Uterus (tissue), 7 donors: ENCODE measurements around the genes TEX101, ZNF575, CADM4, LYPD5 and ZNF112.

DNA sequence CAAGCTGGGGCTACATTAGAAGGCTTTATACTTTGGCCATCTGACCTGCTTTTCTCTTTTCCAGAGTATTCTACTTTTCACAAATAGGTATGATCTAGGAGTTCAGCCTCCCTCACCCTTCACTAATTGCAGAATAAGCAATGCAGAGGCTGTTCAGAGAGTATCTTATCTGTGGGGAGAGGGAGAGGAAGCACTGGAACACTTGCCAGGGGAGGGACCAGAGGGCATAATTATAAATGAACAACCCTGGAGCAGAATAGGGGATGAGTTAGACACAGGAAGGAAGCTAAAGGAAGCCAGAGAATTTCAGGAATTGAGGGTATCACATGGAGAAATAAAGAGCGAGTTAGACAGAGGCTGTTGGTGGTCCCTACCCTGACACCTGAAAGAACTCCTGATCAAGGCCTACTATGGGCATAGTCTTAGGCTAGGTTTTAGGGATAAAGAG, 29.9 kb downstream of the CEACAM1 start:
- PRO-cap, 4 experiments = no peak in any of the 4 experiments
- RAMPAGE, long total RNA, 2 experiments = no peak in any of the 2 experiments
- RRBS = no CpG with 5 or more reads among the region's 1 CpG

DNA sequence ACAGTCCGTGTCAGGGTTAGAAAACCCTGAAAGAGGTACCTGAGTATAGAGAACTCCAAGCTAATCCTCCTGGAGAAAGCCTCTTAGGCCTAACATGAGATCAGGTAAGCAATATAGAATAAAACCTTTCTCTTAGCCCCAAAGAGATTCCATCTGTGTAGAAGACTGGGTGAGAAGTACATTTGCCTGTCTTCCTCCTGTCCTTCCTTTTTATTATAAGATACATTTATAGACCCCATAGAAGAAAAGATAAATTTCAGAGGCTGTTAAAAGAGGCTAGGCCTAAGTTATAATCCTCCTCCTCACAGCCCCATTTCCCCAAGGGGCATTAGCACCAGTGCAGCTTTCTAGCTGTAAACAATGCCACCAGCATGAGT, 20.9 kb downstream of the CEACAM1 start:
- PRO-cap, 4 experiments = no peak in any of the 4 experiments
- RAMPAGE, long total RNA, 2 experiments = no peak in any of the 2 experiments
- RRBS = no CpG with 5 or more reads among the region's 1 CpG

GRCh38 chr19:42529247-42529607, 946 bp upstream of the CEACAM1 start:
- PRO-cap, 4 experiments = no peak in any of the 4 experiments
- RAMPAGE, long total RNA, 2 experiments = no peak in any of the 2 experiments
- RRBS = no CpG with 5 or more reads among the region's 1 CpG

DNA sequence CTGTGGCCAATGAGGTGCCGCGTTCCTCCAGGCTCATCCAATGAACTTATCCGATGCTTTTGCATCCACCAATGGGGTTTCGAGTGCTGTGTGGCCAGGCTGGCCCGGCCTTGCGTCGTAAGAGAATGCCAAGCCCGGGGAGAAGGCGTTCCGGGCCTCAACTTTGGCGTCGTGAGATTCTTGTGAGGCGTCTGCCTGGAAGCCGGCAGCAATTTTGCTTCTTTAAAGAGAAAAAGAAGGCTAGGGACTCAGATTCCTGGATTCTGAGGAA, at the start of gene TEX101:
TSS of gene TEX101 (plus strand) at position 120 of the 271 bp plus-strand sequence.
- PRO-cap, 4 experiments = no peak in any of the 4 experiments
- RAMPAGE, long total RNA, 2 experiments = no peak in any of the 2 experiments
- RRBS = 92% methylated on average over 5 of the region's 14 CpGs

GRCh38 chr19:43464046-43464743, 1.2 kb downstream of the LYPD3 start:
- PRO-cap, 4 experiments = peak in 4 of 4 experiments; most common plus-strand start chr19:43464292 (in 3); most common minus-strand start chr19:43464123 (in 3)
- RAMPAGE, long total RNA, 2 experiments = no peak in any of the 2 experiments
- RRBS = 2% methylated on average over 12 of the region's 37 CpGs

DNA sequence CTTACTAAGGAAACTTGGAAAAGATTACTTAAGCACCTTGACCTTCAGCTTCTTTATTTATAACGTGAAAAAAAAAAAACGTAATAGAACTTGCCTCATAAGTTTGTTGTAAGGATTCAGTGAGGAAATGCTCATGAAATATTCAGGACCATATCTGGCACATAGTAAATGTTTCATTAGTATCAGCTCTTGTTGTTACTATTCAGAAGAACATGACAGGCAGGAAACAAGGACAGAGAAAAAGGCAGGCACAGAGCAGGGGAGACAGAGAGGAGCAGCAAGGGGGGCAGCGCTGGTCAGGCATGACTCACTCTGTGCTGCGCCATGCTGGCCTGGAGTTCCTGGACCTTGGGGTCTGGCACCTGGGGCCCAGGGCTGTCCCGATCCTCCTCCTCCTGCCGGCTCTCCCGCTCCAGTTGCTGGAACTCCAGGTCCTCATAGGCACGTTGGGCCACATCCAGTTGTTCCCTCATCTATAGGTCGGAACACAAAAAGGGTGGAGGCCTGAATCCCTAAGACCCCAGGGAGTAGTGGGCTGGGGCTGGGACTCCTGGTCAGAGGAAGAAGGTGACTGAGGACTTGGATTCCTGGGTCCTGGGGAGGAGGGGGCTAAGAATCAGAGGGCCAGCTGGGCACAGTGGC, 7.6 kb downstream of the PHLDB3 start:
- PRO-cap, 4 experiments = no peak in any of the 4 experiments
- RAMPAGE, long total RNA, 2 experiments = no peak in any of the 2 experiments
- RRBS = no CpG with 5 or more reads among the region's 9 CpGs

DNA sequence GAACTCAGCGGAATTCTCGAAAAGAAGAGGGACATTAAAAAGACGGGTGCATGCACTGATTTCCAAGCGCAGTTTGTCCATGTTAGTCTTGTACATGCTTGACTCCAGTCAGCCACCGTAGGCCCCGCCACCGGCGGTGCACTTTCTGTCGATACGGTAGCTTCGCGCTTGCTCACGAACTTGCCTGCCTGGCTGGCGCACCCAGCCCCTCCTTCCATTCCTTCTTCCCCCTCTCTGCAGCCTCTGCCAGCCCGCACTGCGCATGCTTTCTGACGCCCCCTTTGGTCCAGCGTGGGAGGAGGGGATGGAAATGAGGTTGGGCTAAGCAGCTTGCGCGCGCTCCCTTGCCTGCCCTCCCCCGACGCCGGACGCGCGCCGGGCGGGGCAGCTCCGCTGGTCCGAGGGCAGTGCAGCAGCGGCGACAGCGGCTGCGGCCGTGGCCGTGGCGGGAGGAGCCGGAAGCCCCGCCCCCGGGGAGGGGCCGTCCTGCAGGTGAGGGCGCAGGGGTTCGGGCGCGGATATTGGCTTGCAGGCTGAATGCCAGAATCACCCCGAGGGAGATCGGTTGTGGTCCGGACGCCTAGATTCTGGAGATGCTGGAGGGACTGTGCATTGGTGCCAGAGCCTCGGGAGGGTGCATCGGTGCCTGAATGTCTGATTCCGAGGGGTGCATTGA, at the start of gene ZNF575:
TSS of gene ZNF575 (plus strand) at position 159 of the 676 bp plus-strand sequence.
- PRO-cap, 4 experiments = peak in 4 of 4 experiments; most common plus-strand start position 407 of the sequence (in 3); most common minus-strand start position 147 of the sequence (in 2)
- RAMPAGE, long total RNA, 2 experiments = no peak in any of the 2 experiments
- RRBS = 2% methylated on average over 16 of the region's 53 CpGs

- PRO-cap, 4 experiments = peak in 2 of 4 experiments; most common plus-strand start chr19:43574668 (in 2)
- RAMPAGE, long total RNA, 2 experiments = no peak in any of the 2 experiments
- RRBS = no CpG with 5 or more reads among the region's 6 CpGs
These were observed 969 bp downstream of the XRCC1 start for GRCh38 chr19:43574306-43574810.

- PRO-cap, 4 experiments = no peak in any of the 4 experiments
- RAMPAGE, long total RNA, 2 experiments = no peak in any of the 2 experiments
- RRBS = no CpG with 5 or more reads among the region's 6 CpGs
These were observed 6.8 kb downstream of the IRGQ start for GRCh38 chr19:43588995-43589642.

DNA sequence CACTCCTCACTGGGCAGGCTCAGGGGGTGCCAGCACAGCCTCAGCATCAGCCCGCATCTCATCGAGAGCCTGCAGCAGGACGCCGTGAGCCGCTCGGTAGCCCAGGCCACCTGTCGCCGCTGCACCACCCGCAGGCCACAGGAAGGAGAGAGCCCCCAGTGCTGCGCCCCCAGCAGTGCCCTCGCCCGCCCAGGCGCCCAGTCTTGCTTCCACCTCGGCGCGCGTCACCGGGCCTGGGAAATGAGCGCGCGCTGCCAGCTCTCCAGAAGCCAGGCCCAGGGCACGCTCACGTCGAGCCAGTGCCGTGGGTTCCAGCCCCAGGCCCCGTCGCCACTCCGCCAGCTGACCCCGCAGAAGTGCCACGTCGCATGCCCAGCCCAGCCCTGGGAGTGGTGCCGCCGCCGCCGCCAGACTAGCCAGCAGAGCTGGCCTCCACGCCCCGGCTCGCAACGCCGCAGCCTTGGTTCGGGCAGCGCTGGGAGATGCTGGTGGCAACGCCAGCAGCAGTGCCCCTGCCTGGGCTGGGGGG, 3.9 kb downstream of the IRGQ start:
- PRO-cap, 4 experiments = no peak in any of the 4 experiments
- RAMPAGE, long total RNA, 2 experiments = no peak in any of the 2 experiments
- RRBS = no CpG with 5 or more reads among the region's 43 CpGs

DNA sequence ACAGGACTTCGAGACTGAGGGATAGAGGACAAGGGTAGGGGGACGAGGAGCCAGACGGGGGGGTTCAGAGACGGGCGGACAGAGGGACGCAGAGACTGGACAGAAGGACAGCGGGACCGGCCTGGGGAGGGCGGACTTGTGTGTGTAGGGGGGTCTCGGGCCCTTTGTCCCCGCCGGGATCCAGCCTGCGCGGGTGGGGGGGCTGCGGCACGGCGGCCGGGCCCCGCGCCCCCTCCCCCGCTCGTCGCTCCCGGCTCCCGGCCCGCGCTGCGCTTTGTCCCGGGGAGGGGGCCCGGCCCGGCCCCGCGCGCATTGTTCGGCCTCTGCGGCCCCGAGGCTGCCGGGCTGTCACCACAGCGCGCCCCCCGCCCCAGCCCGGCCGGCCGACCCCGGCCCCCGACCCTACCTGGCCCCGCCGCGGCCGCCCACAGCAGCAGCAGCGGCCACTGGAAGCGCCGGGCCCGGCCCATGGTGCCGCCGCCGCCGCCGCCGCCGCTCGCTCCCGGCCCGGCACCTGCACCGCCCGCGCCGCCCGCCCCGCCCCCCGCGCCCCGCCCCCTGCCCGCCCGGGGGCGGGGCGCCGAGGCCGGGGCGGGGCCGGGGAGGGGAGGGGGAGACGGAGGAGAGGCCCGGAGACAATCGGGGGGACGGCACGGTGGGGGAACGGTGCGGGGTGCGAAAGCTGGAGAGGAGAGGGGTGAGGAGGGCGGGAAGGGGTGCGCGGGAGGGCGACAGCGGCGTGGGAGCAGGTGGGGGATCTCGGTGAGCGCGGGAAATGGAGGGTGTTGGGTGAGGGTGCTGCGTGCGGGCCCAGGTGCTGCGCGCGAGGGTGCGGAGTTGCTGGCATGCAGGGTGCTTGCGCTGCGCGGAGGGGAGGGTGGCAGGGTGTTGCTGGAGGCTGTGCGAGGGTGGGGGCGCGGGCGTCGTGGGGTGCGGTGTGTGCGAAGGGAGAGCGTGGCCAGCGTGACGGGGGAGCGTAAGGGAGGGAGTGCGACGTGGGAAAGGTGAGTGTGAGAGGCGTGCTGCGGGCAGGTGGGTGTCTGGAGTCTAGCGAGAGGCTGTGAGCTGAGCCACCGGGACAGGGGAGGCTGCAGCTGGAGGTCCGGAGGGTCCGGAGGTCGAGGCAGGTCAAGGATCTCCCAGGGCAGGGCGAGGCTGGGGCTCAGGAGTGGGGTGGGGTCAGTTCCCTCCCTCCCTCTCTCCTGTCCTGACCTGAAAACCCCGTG, at the start of gene CADM4:
TSS of gene CADM4 (minus strand) at position 530 of the 1,226 bp plus-strand sequence.
- PRO-cap, 4 experiments = peak in 4 of 4 experiments; most common plus-strand start position 614 of the sequence (in 2); most common minus-strand start position 501 of the sequence (in 4)
- RAMPAGE, long total RNA, 2 experiments = no peak in any of the 2 experiments
- RRBS = 2% methylated on average over 49 of the region's 129 CpGs

DNA sequence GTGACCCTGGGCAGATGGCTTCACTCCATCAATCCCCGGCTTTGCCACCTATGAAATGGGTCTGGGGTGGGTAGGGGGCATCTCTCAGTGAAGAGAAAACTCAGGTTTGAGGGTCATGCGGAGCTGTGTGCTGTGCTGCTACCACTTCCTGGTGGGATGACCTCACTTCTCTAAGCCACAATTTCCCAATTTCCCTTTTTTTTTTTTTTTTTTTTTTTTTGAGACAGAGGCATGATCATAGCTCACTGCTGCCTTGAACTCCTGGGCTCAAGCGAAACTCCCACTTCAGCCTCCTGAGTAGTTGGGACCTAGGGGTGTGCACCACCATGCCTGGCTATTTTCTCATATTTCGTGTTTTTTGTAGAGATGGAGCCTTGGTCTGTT, 4.7 kb upstream of the PLAUR start:
- PRO-cap, 4 experiments = no peak in any of the 4 experiments
- RAMPAGE, long total RNA, 2 experiments = no peak in any of the 2 experiments
- RRBS = no CpG with 5 or more reads among the region's 4 CpGs

- PRO-cap, 4 experiments = no peak in any of the 4 experiments
- RAMPAGE, long total RNA, 2 experiments = no peak in any of the 2 experiments
- RRBS = no CpG with 5 or more reads among the region's 12 CpGs
These were observed 4.9 kb upstream of the IRGC start for GRCh38 chr19:43711025-43711398.

- PRO-cap, 4 experiments = no peak in any of the 4 experiments
- RAMPAGE, long total RNA, 2 experiments = no peak in any of the 2 experiments
- RRBS = no CpG with 5 or more reads among the region's 5 CpGs
These were observed 9.7 kb downstream of the SMG9 start for GRCh38 chr19:43744977-43745500.

- PRO-cap, 4 experiments = no peak in any of the 4 experiments
- RAMPAGE, long total RNA, 2 experiments = no peak in any of the 2 experiments
- RRBS = no CpG with 5 or more reads among the region's 7 CpGs
These were observed at the start of gene LYPD5 for GRCh38 chr19:43802310-43802718. LYPD5 (minus strand) TSS chr19:43802447.

DNA sequence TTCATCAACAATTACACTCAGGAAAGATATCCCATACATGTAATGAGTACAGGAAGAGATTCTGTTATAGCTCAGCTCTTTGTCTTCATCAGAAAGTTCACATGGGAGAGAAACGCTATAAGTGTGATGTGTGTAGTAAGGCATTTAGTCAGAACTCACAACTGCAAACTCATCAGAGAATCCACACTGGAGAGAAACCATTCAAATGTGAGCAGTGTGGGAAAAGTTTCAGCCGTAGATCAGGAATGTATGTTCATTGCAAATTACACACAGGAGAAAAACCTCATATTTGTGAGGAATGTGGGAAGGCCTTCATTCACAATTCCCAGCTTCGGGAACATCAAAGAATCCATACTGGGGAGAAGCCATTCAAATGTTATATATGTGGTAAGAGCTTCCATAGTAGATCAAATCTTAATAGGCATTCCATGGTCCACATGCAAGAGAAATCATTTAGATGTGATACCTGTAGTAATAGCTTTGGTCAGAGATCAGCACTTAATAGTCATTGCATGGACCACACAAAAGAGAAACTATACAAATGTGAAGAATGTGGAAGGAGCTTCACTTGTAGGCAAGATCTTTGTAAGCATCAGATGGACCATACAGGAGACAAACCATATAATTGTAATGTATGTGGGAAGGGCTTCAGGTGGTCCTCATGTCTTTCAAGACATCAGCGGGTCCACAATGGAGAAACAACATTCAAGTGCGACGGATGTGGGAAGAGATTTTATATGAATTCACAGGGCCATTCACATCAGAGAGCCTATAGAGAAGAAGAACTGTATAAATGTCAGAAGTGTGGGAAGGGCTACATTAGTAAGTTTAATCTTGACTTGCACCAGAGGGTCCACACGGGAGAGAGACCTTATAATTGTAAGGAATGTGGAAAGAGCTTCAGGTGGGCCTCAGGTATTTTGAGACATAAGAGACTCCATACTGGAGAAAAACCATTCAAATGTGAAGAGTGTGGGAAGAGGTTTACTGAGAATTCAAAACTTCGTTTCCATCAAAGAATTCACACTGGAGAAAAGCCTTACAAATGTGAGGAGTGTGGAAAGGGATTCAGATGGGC, 7.9 kb upstream of the ZNF224 start:
- PRO-cap, 4 experiments = no peak in any of the 4 experiments
- RAMPAGE, long total RNA, 2 experiments = start-site peak on the plus strand in 1 of 2 experiments, centred at position 455 of the sequence, 11 reads per replicate
- RRBS = no CpG with 5 or more reads among the region's 8 CpGs

DNA sequence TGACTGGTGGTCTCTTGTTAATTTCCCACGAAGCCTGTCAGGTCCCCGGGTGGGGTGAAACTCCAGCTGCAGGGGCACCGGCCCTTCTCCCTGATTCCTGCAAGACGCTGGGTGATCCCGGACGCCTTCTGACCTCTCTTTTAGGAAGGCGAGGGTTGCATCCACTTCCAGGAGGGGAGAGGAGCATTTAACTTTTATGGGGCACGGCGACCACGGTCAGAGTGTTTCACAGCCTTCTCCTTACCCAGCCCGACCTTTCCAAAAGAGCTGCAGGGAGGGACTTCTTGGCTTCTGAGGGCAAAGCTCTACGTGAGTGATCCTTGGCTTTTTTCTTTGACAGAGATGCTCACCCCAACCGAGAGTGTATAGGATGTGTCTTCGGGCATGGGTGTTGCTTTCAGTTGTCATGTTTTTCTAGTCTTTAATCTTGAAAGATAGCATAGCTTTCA, 730 bp downstream of the ZNF225 start:
- PRO-cap, 4 experiments = peak in 1 of 4 experiments; most common minus-strand start position 106 of the sequence (in 1)
- RAMPAGE, long total RNA, 2 experiments = no peak in any of the 2 experiments
- RRBS = no CpG with 5 or more reads among the region's 14 CpGs

DNA sequence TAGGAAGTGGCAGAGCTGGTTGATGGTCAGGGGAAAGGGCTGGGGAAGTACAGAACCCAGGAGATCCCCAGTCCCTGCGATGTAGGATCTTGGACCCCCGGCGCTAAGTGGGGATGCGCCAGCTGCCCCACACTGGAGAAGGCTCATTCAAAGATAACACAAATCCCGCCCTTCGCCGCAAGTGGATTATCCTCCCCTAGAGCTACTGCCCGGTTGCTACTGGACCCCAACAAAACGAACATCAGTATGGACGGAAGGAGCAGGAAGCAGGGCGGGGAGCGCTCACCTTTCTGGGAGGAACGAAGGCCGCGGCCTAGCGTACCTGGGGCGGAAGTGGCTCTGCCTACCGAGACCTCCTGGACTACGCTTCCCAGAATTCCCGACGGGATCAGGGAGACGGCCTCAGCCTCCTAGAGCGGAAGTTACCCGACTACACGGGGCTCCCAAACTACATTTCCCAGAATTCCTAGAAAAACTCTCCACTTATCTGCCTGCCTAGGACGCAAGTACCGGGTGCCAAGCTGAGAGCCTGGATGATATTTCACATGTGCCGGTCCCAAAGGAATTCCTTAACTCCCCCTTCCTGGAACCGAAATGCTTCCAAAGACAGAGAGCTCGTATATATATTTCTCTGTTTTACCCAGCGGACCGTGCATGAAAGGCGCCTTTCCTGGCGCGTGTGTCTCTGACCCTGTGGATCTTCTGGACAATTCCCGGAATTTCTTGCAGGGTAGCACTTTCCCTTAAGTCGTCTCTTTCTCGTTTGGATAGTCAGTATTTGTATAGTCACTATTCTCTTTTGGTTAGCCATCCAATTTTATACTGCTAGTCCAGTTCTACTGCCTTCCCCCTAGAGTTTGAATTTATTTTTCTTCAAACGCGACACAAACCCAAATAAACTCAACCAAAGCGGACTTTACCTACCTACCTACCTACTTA, at the start of gene ZNF112:
TSS of gene ZNF112 (minus strand) at position 341 of the 939 bp plus-strand sequence.
- PRO-cap, 4 experiments = peak in 4 of 4 experiments; most common plus-strand start position 482 of the sequence (in 4); most common minus-strand start position 341 of the sequence (in 4)
- RAMPAGE, long total RNA, 2 experiments = no peak in any of the 2 experiments
- RRBS = 2% methylated on average over 2 of the region's 41 CpGs

GRCh38 chr19:44367062-44367632, 10.7 kb upstream of the ZNF112 start:
- PRO-cap, 4 experiments = no peak in any of the 4 experiments
- RAMPAGE, long total RNA, 2 experiments = no peak in any of the 2 experiments
- RRBS = no CpG with 5 or more reads among the region's 16 CpGs

GRCh38 chr19:44415688-44416245, 14.4 kb upstream of the ZNF285 start:
- PRO-cap, 4 experiments = no peak in any of the 4 experiments
- RAMPAGE, long total RNA, 2 experiments = no peak in any of the 2 experiments
- RRBS = no CpG with 5 or more reads among the region's 6 CpGs